Endothelial cell of umbilical vein (primary cell): ENCODE data around the genes BPIFB2, BPIFB4, BPIFA3 and ITCH.

- PRO-cap = no peak
CAGE:
- cytosol, long polyA minus RNA = no peak
- cytosol, long polyA plus RNA = no peak
- long polyA plus RNA = no peak
- nucleus, long polyA minus RNA = no peak
- nucleus, long polyA plus RNA = no peak
These were observed 568 bp downstream of the DNMT3B start for GRCh38 chr20:32762816-32763090.

DNA sequence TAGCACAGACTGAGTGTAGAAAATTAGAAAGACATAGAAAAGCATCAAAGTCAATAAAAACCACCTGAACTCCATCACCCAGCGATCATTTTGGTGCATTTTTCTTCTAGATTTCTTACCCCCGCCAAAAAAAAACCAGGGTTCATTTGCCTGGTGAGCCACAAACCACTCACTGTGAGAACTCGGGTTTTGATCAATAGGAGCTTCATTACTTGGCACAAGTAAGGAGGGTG is 36.5 kb downstream of the SUN5 start:
- PRO-cap = no peak
CAGE:
- cytosol, long polyA minus RNA = no peak
- cytosol, long polyA plus RNA = no peak
- long polyA plus RNA = no peak
- nucleus, long polyA minus RNA = no peak
- nucleus, long polyA plus RNA = no peak

GRCh38 chr20:32971476-32972113 is 32.6 kb downstream of the SUN5 start:
- PRO-cap = no peak
CAGE:
- cytosol, long polyA minus RNA = no peak
- cytosol, long polyA plus RNA = no peak
- long polyA plus RNA = no peak
- nucleus, long polyA minus RNA = no peak
- nucleus, long polyA plus RNA = no peak

DNA sequence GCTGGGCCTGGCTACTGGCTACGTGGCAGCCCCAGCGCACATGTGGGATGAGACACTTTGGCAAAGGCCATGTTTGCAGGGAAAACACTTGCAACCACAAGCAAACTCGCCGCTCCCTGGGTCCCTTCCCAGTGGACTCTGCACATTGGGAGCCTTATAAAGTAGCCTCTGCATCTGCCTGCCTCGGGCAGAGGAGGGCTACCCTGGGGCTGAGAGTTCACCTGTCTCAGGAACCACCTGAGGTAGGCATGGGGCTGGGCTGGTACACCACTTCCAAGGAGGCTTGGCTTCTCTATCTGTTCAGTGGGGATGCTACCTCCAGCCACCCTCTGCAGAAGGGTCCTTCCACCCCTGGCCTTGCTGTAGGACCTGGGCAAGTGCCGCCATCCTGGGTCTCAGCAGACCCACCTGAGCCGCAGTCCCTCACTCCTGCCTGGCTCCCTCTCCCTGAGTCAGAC is at the start of gene BPIFB2:
BPIFB2 (plus strand) TSS at position 186 of the 458 bp plus-strand sequence.
- PRO-cap = no peak
CAGE:
- cytosol, long polyA minus RNA = no peak
- cytosol, long polyA plus RNA = no peak
- long polyA plus RNA = no peak
- nucleus, long polyA minus RNA = no peak
- nucleus, long polyA plus RNA = no peak

DNA sequence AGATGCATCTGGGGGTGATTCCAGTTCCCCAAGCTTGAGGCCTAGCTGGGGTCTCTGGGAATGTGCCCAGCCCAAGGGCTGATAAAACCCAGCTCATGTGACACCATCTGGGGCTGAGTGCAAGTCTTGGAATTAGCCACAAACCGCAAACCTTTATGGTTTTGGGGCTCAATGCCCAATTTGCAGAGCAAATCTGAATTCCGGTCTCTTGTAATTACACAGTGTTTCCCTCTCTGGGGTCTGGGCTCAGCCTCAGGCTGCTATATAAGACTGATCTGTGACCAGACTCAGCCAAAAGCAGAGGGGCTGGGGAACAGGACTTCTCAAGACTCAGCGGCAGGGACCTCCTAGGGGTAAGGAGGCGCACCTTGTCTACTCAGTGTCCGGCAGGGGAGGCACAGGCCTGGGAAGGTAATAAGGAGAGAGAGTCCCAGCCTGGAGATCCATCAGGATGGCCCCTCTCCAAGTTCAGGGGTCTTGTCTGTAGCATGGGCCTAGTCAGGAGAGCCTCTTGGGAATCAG is at the start of gene BPIFB4:
BPIFB4 (plus strand) TSS at position 293 of the 522 bp plus-strand sequence.
- PRO-cap = no peak
CAGE:
- cytosol, long polyA minus RNA = no peak
- cytosol, long polyA plus RNA = no peak
- long polyA plus RNA = no peak
- nucleus, long polyA minus RNA = no peak
- nucleus, long polyA plus RNA = no peak

- PRO-cap = no peak
CAGE:
- cytosol, long polyA minus RNA = no peak
- cytosol, long polyA plus RNA = no peak
- long polyA plus RNA = no peak
- nucleus, long polyA minus RNA = no peak
- nucleus, long polyA plus RNA = no peak
These were observed 34.0 kb downstream of the BPIFB4 start for GRCh38 chr20:33113378-33113851.

DNA sequence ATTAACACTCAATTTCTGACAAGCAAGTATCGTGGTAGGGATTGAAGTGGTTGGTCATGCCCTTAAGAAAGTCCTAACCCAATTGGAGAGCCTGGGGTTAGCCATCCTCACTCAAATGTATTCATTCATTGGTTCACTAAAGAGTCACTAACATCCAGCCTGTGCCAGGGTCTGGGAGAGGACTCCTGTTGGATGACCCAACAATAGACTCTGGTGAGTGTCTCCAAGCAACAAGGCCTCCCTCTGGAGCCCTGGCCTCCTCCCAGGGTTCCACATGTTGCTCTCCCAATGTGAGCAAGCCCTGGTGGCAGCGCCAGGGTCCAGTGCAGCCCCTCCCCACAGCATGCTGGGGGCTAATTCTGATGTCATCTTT is at the start of gene BPIFA3:
BPIFA3 (plus strand) TSS at position 288 of the 373 bp plus-strand sequence.
- PRO-cap = no peak
CAGE:
- cytosol, long polyA minus RNA = no peak
- cytosol, long polyA plus RNA = no peak
- long polyA plus RNA = no peak
- nucleus, long polyA minus RNA = no peak
- nucleus, long polyA plus RNA = no peak

DNA sequence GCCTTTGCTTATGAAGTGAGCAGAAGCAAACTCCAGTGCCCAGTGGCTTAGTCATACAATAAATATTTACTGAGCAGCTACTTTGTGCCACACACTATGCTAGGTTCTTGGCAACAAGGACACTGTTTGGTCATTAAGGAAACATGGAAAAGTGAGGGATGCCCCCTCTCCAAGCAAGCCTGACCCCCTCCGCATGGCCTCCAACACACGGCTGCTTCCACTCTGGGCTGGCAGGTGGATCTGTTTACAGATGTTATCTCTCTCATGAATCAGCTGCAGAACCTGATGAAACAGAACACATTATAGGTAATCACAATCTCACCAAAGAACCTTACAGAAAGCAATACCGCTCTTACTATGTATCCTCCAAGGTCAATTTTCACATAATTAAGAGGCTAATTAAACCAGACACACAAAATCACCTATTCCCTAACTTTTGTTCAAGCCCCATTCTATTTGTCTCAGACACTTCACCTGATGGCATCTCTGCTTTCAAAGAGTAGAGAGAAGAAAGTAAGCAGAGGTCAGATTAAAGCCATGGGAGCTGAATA is 27.3 kb downstream of the CDK5RAP1 start:
- PRO-cap = no peak
CAGE:
- cytosol, long polyA minus RNA = no peak
- cytosol, long polyA plus RNA = no peak
- long polyA plus RNA = no peak
- nucleus, long polyA minus RNA = no peak
- nucleus, long polyA plus RNA = no peak

- PRO-cap = no peak
CAGE:
- cytosol, long polyA minus RNA = no peak
- cytosol, long polyA plus RNA = no peak
- long polyA plus RNA = no peak
- nucleus, long polyA minus RNA = no peak
- nucleus, long polyA plus RNA = no peak
These were observed 82.5 kb downstream of the CBFA2T2 start for GRCh38 chr20:33572112-33573076.

- PRO-cap = no peak
CAGE:
- cytosol, long polyA minus RNA = no peak
- cytosol, long polyA plus RNA = no peak
- long polyA plus RNA = no peak
- nucleus, long polyA minus RNA = no peak
- nucleus, long polyA plus RNA = no peak
These were observed 10.8 kb upstream of the C20orf144 start for GRCh38 chr20:33651085-33652034.

DNA sequence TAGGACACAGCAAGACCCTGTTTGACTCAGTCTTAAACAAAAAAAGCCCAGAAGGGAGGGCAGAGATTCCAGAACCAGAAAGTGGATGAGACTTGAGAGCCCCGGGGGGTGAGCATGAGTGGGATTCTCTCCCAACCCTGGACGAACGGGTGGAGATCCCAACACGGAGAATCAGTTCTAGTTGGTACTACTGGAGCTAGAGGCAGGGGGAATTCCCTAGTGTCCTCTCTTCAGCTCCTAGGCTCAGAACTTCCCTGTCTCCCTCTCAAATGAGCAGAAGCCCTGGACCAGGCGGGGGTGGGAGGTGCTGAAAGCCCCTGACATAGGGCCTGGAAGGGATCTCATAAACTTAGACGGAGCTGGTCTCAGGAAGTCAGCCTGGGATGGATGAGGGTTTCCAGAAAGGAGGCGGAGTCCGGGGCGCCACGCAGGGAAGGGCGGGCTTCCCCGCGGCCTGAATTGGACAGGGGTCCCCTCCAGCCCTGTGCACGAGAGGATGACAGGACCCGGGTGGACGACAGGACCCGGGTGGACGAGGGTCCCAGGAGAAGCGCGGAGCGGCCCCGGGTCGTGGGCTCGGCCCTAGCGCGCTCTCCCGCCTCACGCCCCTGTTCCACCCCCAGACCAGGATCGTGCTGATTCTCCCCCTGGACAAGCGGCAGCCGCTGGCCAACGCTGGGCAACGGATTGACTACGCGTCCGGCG is 934 bp downstream of the C20orf144 start:
- PRO-cap = no peak
CAGE:
- cytosol, long polyA minus RNA = no peak
- cytosol, long polyA plus RNA = no peak
- long polyA plus RNA = no peak
- nucleus, long polyA minus RNA = no peak
- nucleus, long polyA plus RNA = no peak

- PRO-cap = no peak
CAGE:
- cytosol, long polyA minus RNA = no peak
- cytosol, long polyA plus RNA = no peak
- long polyA plus RNA = no peak
- nucleus, long polyA minus RNA = no peak
- nucleus, long polyA plus RNA = no peak
These were observed 3.2 kb downstream of the CHMP4B start for GRCh38 chr20:33814037-33814976.

DNA sequence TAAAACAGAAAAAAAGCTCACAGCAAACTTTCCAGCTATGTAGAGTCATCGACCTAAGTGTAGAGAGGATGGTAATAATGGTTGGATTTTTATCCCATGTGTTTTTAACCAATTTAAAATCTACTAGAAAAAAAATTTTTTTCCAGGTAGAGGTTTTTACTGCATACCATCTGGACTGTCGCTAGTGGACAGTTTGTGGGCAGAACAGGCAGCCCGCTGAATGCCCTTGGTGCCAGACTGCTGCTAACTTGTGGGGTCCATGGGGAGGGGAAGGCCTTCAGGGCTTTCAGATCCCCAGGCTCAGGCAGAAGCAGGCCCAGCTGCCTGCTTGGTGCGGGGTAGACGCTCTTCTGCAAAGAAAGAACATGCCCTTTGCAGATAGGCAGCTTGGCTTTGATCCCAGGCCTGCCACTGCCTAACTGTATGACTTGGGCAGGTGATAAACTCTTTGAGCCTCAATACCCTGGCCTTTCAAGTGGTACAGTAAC is 28.3 kb downstream of the CHMP4B start:
- PRO-cap = no peak
CAGE:
- cytosol, long polyA minus RNA = no peak
- cytosol, long polyA plus RNA = no peak
- long polyA plus RNA = no peak
- nucleus, long polyA minus RNA = no peak
- nucleus, long polyA plus RNA = no peak

DNA sequence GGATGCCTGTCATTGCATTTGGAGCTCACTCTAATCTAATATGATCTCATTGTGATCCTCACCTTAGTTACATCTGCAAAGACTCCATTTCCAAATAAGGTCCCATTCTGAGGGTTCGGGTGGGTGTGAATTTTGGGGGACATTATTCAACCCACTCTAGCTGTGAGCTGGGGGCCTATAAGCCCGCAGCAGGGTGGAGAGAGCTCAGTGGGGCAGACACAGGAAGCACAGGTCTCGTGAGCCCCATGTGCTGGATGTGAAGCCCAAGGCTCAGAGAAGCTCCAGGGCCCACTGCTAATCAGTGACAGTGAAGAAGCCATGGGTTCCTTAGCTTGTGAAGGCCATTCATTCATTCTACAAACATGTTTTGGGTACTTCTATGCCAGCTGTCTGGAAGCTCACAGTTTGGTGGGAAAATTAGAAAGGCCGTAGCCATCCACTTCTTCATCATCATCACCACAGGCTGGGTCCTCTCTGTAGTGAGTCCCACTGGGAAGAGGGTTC is 47.5 kb downstream of the CHMP4B start:
- PRO-cap = no peak
CAGE:
- cytosol, long polyA minus RNA = no peak
- cytosol, long polyA plus RNA = no peak
- long polyA plus RNA = no peak
- nucleus, long polyA minus RNA = no peak
- nucleus, long polyA plus RNA = no peak

DNA sequence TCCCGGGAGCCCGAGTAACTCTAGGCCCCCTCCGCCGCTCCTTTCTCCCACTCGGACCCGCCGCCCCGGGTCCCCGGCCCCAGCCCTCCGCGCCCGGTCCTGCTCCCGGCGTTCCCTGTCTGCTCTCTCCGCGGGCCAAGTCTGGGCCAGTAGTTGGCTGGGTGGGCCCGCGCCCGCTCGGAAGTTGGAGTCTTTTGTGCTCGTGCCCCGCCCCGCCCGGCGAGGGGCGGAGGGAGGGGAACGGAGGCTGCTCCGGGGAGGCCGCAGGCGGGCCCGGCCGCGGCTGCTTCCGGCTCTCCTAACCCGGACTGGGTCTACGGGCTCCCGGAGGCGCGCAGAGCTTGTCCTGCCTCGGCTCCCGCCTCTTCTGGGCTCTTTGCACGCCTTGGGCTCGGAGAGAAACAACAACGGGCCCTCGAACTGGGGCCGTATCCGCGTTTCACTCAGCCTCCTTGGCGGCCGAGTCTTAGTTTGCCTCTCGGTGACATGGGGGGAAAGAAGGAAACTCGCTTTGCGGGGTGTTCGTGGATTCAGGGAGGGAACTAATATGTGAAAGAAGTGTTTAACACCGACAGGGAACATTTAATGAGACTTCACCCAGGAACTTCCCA is 654 bp downstream of the RALY start:
- PRO-cap = bidirectional peak, plus-strand start at position 301 of the sequence, minus-strand start at position 151 of the sequence
CAGE:
- cytosol, long polyA minus RNA = no peak
- cytosol, long polyA plus RNA = no peak
- long polyA plus RNA = no peak
- nucleus, long polyA minus RNA = start-site peak on the plus strand centred at position 272 of the sequence, 124 bp wide, 14 reads
- nucleus, long polyA plus RNA = no peak

- PRO-cap = no peak
CAGE:
- cytosol, long polyA minus RNA = no peak
- cytosol, long polyA plus RNA = no peak
- long polyA plus RNA = no peak
- nucleus, long polyA minus RNA = no peak
- nucleus, long polyA plus RNA = no peak
These were observed 28.8 kb downstream of the EIF2S2 start for GRCh38 chr20:34082957-34083836.

- PRO-cap = no peak
CAGE:
- cytosol, long polyA minus RNA = no peak
- cytosol, long polyA plus RNA = no peak
- long polyA plus RNA = no peak
- nucleus, long polyA minus RNA = no peak
- nucleus, long polyA plus RNA = no peak
These were observed 20.5 kb downstream of the AHCY start for GRCh38 chr20:34282770-34283035.

DNA sequence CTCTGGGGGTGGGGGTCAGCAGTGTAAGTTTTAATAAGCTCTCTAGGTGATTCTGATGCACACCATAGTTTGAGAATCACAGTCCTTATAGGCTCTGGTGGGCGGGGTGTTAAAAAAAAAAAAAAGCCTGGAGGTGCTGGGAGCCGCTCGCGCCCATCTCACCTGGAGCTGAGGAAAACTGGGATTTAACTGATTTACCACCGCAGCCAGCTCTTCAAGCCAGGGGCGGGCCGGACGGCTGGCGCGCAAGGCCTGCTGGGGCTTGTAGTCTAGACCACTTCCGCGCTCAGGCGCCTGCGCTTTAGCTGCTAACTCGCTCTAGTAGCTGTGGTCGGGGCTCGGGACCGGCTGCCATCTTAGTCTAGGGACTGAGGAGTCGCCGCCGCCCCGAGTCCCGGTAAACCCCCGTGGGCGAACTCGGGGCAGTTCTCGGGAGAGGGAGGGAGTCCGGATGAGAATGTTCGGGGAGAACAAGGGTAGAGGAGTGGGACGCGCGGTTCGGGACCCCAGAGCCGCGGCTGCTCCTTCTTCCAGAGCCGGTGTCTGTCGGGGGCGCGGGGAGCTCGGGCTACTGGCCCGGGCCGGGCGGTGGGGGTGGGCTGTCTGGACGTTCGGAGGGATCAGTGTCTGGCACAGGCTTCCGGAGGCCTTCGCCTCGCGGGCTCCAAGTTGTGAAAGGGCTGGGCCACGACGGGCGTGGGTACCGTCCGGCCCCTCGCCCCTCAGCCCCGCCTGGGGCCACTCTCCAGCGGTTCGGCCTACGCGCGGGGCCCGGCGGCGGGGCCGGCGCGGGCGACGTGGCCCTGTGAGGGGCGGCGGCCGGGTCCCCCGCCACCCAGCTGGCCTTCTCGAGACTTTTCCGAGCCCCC is at the start of gene ITCH:
ITCH (plus strand) TSS at position 321 of the 869 bp plus-strand sequence.
- PRO-cap = bidirectional peak, plus-strand start at position 321 of the sequence, minus-strand start at position 187 of the sequence
CAGE:
- cytosol, long polyA minus RNA = start-site peak on the plus strand centred at position 351 of the sequence, 20 bp wide, 194 reads
- cytosol, long polyA plus RNA = start-site peak on the plus strand centred at position 351 of the sequence, 20 bp wide, 131 and 211 reads in 2 replicates
- long polyA plus RNA = start-site peak on the plus strand centred at position 350 of the sequence, 19 bp wide, 492 and 505 reads in 2 replicates
- nucleus, long polyA minus RNA = start-site peak on the plus strand centred at position 342 of the sequence, 49 bp wide, 3,776 reads
- nucleus, long polyA plus RNA = start-site peak on the plus strand centred at position 353 of the sequence, 14 bp wide, 476 and 488 reads in 2 replicates

DNA sequence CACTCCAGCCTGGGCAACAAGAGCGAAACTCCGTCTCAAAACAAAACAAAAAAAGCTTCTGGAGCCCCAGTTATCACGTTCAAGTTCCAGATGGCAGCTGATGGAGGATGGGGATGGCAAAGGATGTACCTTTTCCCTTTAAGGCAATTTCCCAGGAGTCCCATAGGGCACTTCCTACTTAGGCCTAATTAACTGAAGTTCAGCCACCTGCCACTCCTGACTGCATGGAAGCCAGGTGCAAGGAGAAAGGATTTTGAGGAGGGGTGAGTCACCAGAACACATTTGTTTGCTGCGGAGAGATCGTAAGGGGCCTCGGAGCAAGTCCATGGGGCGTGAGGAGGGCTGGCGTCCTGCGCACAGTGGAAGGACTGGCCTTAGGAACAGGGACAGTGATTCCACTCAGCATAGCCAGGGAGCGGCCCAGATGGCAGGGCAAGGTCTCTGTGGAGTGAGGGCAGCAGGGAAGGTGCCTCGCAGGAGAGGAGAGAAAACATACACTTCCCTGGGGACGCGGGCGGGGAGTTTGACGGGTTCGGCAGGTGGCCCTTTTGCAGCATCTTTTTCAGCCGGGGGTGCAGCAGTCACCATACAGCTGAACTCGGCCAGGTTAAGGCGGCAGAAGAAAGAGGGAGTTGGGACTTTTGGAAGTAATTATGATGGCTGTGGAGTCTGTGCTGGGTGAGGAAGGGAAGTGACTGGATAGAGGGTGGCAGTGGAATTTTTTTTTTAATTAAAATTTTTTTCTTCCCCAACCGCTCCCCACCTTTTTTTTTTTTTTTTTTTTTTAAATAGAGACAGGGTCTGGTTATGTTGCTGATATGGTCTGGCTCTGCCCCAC is 11.6 kb upstream of the MAP1LC3A start:
- PRO-cap = no peak
CAGE:
- cytosol, long polyA minus RNA = no peak
- cytosol, long polyA plus RNA = no peak
- long polyA plus RNA = no peak
- nucleus, long polyA minus RNA = no peak
- nucleus, long polyA plus RNA = no peak

DNA sequence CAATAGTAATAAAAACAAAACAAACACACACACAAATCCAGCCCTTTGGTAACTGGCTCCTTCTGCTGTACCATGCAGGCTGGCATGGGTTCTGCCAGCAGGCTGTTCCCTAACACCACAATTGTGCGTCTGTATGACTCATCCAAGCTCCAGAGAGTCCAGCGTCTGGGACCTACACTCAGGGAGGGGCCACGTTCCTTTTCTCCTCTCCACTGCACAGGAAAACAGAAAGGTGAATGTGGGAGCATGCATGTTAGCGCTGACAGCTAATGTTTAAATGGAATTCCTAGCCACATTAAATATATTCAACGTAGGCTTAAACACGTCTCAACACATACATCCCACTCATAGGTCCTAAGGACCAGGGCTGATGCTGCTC is 20.7 kb downstream of the MAP1LC3A start:
- PRO-cap = no peak
CAGE:
- cytosol, long polyA minus RNA = no peak
- cytosol, long polyA plus RNA = no peak
- long polyA plus RNA = no peak
- nucleus, long polyA minus RNA = no peak
- nucleus, long polyA plus RNA = no peak